Anterior vena cava (tissue), 1 donor: ENCODE results near the genes PTPRU and MATN1.

DNA sequence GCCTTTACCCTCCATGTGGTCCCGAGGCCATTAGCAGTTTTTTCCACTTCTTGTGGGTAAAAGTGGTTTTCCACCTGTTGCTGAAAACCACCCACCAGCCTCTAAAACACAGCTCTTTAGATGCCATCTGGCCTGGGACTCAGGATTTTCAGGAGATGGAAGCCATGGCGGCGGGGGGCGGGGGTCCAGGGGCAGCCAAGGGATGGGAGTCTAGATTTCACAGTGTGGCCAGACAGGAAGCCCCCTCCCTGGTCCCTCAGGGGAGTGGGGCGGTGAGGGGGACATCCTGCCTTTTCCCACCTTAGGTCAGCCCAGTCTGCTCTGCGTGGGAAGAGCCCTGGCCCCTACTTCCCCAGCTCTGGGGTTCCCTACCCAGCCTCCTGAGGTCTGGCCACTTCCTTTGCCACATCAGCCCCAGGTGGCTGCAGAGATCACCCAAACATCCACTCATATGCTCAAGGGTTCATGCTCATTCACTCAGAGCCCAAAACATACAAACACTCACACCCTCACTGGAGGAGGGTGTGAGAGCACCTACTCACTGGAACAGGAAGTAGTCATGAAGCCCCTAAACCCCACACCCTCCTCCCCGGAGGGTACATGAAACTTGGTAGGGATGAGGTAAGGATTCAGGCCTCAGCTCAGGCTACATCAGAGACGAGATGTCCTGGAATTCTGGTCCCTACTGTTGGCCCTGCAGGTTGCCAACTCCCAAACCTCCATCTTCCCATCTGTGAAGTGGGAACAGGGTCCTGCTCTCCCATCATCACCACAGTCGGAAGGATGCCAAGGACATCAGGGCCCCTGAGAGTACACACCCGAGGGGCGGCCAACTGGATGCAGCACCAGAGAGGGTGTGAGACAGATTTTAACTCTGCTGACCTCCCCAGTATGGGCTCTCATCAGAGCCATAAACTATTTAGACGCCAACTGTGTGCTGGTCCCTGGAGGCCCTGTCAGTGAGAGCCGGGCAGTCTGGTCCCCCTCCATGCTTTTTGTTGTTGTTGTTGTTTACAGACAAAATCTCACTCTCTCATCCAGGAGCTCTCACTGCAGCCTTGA, 2.1 kb downstream of the FGR start:
- PRO-cap, result no peak

- PRO-cap, result no peak
Observed at GRCh38 chr1:27635437-27636028, 548 bp upstream of the FGR start.

GRCh38 chr1:27662510-27663620, 9.1 kb downstream of the IFI6 start:
- PRO-cap, result no peak

- PRO-cap, result no peak
Observed at GRCh38 chr1:27737775-27738018, 11.9 kb downstream of the FAM76A start.

DNA sequence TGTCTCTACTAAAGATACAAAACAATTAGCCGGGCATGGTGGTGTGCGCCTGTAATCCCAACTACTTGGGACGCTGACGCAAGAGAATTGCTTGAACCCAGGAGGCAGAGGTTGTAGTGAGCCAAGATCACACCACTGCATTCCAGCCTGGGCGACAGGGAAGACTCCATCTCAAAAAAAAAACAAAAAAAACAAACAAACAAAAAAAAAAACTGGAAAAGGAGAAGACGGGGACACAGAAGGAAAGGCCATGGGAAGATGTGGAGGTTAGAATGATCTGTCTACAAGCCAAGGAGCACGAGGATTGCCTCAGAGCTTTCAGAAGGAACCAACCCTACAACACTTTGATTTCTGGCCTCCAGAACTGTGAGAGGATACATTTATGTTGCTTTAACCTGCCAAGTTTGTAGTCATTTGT, 12.5 kb upstream of the THEMIS2 start:
- PRO-cap, result no peak

GRCh38 chr1:27885424-27886095, 13.2 kb downstream of the THEMIS2 start:
- PRO-cap, result no peak

DNA sequence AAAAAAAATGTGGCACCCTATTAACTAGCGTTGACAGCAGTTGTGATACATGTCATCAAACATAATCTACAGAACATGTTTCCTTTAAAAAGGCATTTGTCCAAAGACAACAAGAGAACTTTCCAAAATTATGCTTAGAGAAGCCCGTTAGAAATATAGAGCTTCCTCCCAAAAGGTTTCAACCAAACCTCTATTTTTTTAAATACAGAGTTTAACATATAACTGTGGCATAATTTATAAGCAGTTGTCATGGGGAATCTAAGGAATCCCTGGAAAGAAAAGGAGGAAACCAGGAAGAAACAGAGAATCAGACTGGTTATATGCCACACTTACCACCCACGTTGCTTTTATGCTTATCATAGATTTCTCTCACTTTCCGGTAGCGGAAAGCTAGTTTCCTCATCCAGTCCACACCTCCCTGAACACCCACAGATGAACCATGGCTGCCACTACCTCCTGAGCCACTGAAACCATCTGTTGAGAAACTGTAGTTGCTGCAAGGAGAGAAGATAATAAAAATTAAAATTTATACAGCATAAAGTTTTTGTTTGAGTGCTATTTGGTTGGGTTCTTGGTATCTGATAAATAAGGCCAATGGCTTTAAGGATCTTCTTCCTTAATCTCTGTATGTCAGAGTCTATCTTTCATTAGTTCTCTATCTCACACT, 33.4 kb downstream of the XKR8 start:
- PRO-cap, result no peak

GRCh38 chr1:28134685-28135101, 41.8 kb downstream of the PTAFR start:
- PRO-cap, result no peak

DNA sequence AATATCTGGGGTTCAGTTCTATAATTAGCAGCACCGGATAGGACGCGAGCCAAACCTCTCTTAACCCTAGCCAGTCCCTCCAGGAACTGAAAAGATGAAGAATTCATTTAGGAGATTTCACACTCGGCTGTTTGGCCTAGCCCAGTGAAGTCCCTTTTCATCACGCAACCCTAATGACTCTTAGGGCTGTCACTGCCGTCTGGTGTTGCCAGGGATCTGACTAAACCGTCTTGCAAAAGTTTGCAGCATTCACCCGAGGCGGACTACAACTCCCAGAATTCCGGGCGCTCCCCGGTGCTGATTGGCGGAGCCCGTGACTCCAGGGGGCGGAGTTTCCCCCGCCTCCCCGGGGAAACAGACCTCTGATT, 267 bp upstream of the SESN2 start:
- PRO-cap, result bidirectional peak, plus-strand start outside the sequence, minus-strand start at position 158 of the sequence

DNA sequence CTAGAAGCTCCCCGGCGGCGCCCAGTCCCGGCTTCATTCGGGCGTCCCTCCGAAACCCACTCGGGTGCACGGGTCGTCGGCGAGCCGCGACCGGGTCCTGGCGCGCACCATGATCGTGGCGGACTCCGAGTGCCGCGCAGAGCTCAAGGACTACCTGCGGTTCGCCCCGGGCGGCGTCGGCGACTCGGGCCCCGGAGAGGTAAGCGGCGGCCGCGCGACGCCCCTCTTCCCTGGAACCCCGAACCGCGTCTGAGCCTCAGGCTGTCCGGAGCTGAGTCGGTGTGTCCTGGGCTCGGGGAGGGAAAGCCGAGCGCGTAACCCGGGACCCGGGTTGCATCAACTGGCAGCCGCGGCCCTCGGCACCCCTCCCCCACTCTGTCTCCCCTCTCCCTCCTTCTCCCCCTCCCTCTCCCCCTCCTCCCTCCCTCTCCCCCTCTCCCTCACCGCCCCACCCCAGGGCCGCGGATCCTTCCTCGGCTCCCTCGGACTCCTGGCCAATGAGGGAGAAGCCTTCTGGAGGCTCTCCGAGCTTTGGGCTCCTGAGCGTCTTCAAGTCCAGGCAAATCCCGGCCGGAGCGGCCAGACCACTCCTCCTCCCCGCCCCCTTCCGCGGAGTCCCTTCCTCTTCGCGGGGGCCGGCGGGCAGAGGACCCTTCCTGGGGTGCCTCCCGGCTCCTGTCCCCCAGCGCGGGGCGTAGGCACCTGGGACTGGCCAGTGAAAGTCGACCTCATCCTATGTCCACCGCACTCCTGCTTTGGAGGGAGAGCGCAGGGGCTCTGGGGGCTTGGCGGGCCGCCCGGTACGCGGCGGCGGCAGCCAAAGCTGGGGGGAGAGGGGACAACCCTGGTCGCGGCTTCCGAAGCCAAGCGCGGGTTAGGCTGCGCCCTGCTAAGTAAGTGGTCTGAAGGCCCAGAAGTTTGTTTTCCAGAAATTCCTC, 690 bp downstream of the SESN2 start:
- PRO-cap, result unidirectional peak, minus-strand start at position 533 of the sequence

GRCh38 chr1:28260677-28260972, 1.3 kb downstream of the SESN2 start:
- PRO-cap, result no peak

DNA sequence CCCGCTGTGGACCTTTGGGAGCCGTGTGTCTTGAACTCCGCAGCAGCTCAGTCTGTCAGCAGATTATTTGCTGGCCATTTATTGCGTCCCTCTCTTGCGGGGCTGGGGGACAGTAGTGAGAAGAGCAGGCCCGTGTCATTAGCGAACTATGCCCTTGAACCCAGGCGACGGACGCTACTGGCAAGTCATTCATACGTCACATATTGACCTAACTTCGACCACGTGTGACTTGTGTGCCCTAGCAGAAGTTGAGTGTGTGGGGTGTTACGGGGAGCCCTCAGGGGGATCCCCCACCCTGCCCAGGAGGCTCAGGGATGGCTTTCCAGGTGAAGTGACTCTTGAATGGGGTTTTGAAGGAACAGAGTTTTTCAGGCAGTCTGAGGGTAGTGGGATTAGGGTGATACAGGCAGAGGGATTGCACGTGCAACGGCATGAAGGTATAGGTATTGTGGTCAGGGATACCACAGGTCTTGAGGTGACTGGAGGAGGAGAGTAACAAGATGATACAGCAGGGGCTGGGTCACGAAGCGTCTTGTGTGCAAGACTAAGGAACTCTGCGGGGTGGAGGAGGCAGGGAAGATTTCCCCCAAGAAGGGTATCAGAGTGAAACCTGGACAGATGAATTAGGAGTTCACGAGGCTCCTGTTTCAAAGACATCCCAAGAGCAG, 13.1 kb downstream of the RCC1 start:
- PRO-cap, result no peak

DNA sequence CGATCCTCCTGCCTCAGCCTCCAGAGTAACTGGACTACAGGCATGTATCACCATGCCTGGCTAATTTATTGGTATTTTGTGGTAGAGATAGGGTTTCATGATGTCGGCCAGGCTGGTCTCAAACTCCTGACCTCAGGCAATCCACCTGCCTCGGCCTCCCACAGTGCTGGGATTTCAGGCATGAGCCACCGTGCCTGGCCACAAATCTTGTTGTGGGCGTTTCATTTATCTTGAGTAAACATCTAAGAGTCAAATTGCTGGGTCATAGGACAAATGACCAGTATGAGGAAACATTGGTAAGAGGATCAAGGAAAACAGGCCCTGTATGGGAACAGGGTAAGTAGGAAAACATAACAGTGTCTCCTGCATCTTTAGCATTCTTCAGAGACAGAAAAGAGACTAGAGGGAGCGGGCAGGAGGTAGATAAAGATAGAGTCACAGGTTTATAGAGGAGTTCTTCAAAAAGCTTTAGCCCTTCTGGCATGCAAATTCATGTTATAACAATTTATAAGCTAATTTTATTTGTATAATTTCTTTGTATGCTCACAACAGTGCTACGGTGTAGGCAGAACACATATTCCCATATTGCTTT, 17.8 kb downstream of the TMEM200B start:
- PRO-cap, result no peak

- PRO-cap, result no peak
Observed at GRCh38 chr1:29120118-29120938, 3.4 kb downstream of the TMEM200B start.

DNA sequence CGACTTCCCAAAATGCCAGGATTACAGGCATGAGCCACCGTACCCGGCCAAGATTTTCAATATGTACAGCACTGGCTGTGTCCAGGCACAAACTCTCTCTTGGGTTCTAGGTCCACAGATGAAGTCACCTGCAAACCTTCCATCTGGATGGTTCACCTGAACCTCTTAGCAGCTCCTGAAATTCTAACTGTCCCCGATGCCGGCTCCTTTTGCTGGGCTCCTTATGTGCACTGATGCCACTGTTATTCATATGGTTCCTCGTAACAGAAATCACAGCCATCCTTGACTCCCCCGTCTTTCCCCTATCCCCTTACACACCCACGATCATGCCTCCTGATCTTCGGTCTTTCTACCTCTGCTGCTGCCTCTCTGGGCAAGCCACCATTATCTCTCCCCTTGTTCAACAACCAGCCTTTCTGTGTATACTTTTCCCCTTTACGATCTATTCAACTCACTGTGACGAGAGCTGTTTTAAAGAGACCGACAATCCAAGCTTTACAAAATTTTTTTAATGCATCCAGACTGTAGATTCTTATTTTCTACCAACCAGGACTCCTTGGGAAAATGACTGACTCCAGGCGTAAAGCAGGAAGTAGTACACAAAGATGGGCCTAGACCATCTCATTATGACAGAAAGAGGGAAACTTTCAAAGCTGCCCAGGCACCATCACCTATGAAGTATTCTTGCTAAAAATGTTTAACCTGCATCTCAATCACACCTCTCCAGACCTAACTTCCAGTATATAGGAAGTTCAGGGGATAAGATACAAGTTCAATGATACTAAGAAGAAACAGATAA, 27.0 kb upstream of the TMEM200B start:
- PRO-cap, result no peak

DNA sequence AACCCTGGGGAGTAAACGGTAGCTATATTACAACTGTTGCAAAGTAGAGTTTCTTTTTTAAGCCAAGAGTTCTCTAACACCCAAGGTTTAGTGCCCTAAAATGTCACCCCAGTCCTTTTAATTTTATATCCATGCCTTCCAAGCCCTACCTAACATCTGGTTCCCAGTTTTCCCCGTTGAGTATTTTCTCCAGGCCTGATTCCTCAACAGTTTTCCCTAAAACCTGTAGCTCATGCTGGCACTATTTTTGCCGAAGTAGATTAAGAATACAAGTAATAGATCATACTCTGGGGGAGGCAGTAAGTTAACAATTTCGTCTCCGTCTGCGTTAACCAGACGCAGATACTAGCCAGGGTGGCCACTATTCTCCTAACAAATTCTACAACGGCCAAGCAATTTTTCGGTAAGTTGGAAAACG, 1.1 kb downstream of the SRSF4 start:
- PRO-cap, result no peak

GRCh38 chr1:29236123-29237005, at the start of gene PTPRU:
Gene PTPRU, plus strand, starts transcription at chr1:29236522.
- PRO-cap, result unidirectional peak, plus-strand start at chr1:29236366; unidirectional peak, plus-strand start at chr1:29236522

DNA sequence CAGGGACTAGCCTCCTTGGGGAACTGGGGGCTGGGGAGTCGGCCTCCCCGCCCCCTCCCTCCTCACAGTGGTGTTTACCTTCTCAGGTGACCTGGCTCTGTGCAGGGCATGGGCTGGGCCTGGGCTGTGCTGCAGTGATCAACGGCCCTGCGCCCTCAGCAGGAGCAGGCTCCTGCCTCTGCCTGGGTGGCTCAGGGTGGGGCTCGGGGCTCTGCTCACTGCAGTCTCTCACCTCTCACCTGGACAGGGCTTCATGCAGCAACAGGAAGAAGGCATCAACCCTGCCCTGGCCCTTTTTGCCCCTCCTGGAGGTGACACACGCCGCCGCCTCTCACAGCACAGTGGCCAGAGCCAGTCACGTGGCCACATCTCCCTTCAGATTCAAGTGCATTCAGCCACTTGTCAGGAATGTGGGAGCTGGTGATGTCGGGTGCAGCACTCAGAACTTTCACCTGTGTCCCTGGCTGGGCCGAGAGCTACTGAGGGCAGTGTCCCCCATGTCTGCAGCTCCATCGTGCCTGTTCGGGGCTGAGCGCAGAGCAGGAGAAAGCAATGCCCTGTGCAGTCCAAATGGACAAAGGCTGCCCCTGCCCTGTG, 313.8 kb downstream of the PTPRU start:
- PRO-cap, result no peak

DNA sequence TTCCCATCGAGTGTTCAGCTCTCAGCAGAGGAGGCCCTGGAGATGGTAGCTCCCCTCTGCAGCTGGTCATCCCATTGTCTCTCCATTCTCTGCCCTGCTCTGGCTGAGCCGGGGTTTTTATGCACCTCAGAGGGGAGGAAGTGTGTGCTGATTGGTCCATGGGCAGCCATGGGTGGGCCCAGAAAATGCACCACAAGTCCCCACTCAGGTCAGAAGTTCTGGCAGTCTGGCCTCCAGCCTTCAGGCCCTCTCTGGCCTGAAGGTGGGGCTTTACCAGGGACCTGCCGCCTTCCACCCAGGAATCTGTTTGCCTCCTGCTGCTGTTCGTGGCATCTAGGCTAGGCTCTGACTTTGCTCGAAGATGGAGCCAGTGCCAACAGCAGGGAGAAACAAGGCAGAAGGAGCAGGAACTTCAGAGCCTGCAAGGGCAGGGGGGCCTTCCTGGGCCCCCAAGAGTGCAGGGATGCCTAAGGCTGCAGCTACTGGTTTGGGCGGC, 713.5 kb downstream of the MATN1 start:
- PRO-cap, result no peak

GRCh38 chr1:30723393-30723741, at the start of gene MATN1:
Gene MATN1, minus strand, starts transcription at chr1:30723585.
- PRO-cap, result no peak